Epithelial cell of prostate (primary cell): Measurements from ENCODE around the gene ARHGAP20.

DNA sequence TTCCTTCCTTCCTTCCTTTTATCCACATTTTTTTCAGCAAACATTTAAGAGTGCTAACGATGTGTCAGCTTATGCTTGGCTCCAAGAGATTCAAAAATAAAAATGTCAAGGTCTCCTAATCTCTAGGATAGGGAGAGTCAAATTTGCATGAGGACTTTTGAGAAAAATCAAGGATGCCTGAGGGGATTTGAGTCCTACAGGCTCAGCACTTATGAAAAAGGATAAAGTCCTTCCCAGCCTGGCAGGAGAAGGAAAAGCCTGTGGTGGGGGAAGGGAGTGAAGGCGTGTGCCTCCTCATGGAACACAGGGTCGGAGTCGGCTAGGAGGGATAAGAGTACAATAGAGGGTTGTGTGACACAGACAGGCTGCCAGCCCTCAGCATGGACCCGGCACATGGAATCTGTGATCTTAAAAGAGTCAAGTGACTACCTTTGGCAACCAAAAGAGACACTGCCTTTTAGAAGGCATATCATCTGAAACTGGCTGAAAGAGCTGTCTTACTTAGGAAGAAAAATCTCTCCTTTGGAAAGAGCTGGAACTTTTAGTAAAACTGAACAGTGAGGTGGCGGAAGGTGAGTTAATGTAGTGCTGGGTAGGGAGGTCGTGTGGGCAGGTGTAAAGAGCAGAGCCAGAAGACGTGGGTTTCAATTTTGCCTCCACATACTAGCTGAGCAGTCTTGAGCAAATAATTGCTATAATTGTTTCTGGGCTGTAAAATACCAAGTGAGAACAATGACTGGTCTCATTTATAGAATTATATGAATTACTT is 58.7 kb upstream of the RDX start:
- RRBS = no CpG with 5 or more reads among the region's 8 CpGs

- RRBS = no CpG with 5 or more reads among the region's 6 CpGs
These were observed 132.5 kb downstream of the ARHGAP20 start for GRCh38 chr11:110579539-110580340.

DNA sequence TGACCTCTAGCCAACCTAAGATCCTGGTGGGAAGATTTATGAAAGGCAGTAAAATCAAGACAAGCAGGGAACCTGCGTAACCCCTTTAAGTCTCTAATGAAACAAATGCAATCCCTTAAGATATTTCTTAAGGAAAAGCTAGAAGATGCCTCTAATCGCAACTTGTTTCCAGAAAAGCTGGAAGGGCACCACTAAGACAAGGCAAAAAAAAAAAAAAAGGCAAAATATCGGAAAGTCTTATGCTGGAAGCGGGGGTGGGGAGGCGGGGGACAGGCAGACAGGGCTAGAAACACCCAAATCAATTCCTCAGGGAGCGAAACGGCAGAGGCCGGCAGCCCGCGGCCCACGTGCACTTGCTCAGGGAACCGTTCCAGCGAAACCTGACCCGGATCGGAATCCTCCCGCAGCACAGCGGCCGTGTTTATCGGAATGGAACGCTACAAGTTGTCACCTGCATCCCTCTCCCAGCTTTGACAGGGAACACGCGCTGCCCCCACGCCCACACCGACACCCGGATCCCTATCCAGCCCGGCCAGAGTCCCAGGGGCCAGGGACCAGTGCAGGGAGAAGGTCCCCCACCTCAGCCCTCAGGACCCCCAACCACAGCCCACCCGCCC is 1.3 kb downstream of the ARHGAP20 start:
- RRBS = 3% methylated on average over 7 of the region's 27 CpGs

DNA sequence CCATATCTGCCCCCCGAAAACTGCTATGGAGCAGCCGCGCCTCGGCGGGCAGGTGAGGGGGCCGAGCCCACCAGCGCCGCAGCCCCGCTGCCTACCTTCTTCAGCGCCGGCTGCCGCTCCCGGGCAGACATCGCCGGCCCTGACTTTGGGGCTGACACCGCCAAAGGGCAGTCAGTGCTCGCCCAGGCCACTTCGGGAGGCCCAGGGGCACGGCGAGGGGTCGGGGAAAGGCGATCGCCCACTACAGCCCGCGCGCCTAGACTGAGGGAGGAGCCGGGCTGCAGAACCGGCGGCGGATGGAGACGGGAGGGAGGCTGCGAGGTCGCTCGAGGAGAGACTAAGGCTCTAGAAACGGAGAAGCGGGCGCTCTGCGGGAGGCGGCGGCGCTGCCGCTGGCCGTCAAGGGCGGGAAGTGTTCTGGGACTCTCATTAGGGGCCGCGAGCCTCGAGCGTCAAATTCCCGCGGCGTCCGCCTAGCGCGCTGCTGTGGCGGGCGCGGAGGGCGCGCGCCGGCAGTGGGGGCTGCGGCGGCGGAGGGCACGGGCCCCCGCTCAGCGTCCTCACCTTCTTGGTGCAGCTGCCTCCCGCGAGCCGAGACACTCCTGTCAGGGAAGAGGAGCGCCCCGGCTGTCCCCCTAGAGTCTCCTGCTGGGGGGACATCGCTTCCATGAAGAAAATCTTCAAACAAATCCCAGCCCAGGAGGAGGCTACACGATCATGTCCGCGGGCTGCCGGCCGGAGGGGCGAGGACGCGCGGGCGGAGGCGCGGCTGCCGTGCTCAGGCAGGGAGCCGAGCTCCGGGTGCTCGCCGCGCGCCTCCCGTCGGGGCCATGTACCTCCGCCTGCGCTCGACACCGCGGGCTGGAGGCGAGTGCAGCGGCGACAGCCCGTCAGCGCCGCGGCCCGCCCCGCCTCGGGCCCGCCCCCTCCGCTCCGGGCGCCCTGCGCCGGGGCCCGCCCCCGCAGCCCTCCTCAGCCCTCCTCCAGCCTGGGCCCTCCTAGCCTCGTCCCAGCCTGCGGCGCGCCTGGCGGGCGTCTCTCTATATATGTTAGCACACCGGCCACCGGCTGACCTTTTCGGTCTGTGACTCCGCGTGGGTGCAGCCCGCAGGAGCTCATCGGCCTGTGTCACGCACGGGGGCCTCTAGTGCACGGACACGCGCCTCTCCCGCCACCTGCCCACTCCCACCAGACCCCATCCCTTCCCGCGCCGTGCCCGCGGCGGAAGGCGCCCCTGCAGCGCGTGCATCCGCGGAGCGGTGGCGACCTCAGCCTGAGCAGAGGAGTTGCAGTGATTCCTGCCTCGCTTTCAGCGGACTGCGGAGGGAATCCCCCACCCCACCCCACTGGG is at the start of gene ARHGAP20:
TSS of gene ARHGAP20 (minus strand) at position 875 of the 1,351 bp plus-strand sequence.
- RRBS = under 1% methylated on average over 18 of the region's 152 CpGs

DNA sequence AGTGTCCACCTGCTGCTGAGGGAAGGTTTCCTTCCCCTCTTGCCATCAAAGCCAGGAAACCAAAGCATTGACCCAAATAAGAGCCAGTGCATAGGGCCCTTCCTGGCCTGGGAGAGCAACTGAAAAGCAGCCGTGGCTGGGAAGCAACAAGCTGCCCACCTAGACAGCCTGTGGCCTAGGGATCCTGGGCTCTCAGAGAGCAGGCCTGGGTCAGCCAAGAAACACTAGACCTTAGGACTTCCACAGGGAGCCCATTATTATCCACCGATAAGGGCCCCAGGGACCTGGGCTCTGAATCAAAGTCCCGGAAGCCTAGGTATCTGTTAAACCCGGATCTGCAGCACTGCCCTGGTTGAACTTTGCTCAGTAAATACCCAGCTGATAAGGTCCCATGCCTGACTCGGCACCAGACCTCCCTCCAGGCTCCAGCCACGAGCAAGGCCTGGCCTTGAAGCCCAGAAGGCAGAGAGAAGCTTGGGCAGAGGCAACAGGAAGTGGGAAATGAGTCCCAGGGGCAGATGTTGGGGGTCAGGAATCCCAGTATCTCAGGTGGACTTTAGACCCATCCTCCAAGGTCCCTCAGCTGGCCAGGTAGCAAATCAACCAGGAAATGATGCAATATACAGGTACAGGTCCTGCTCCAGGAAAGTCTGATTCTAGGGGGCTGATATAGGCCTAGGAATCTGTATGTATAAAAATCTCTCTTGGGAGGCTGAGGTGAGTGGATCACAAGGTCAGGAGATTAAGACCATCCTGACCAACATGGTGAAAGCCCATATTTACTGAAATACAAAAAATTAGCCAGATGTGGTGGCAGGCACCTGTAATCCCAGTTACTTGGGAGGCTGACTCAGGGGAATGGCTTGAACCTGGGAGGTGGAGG is 18.8 kb downstream of the POU2AF1 start:
- RRBS = no CpG with 5 or more reads among the region's 6 CpGs

GRCh38 chr11:111439028-111439500 is 60.0 kb upstream of the POU2AF1 start:
- RRBS = no CpG with 5 or more reads among the region's 7 CpGs

GRCh38 chr11:111559863-111560331 is 19.4 kb downstream of the LAYN start:
- RRBS = 80% methylated on average over 1 of the region's 10 CpGs

DNA sequence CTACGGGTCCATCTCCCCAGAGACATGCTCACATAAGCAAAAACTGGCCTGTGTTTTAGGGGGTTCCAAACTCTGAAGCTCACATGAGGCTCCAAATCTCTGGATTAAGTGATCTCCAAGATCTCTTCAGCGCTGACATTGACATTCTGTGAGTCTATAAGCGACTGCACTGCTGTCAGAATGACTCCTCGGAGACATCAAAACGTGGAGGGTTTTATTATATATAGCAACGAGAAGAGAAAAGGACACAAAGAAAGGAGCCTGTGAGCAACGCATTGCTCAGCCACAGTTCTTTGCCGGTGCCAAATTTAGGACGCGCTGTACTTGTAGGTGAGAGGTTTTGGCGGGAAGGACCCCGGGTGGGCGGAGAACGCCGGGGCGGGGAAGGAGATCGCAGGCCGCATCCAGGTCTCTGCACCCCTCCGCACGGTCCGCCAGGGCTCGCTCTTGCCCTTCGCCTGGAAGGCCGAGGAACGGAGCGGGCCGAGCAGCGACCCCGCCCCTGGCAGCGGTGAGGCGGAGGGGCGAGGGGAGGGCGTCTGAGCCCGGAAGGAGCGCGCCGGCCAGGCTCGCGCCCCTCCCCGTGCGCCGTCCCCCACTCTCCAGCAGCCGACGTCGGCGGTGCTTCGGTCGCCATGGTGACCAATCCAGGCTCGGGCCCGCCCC is 413 bp upstream of the SIK2 start:
- RRBS = 2% methylated on average over 5 of the region's 50 CpGs

- RRBS = no CpG with 5 or more reads among the region's 2 CpGs
These were observed 22.4 kb downstream of the SIK2 start for GRCh38 chr11:111624502-111625165.

GRCh38 chr11:111632776-111633734 is 30.8 kb downstream of the SIK2 start:
- RRBS = no CpG with 5 or more reads among the region's 4 CpGs

- RRBS = no CpG with 5 or more reads among the region's 15 CpGs
These were observed 43.5 kb downstream of the PPP2R1B start for GRCh38 chr11:111722457-111723334.

- RRBS = no CpG with 5 or more reads among the region's 31 CpGs
These were observed 35.0 kb downstream of the PPP2R1B start for GRCh38 chr11:111730726-111731984.

- RRBS = no CpG with 5 or more reads among the region's 8 CpGs
These were observed 30.1 kb downstream of the PPP2R1B start for GRCh38 chr11:111736094-111736422.

GRCh38 chr11:111745307-111745902 is 20.8 kb downstream of the PPP2R1B start:
- RRBS = no CpG with 5 or more reads among the region's 1 CpG

- RRBS = no CpG with 5 or more reads among the region's 5 CpGs
These were observed 11.8 kb upstream of the PPP2R1B start for GRCh38 chr11:111777697-111778753.

GRCh38 chr11:111795608-111796022 is 29.4 kb upstream of the PPP2R1B start:
- RRBS = no CpG with 5 or more reads among the region's 5 CpGs

GRCh38 chr11:111819015-111819767 is 52.2 kb downstream of the ALG9 start:
- RRBS = no CpG with 5 or more reads among the region's 1 CpG

- RRBS = no CpG with 5 or more reads among the region's 1 CpG
These were observed 35.4 kb downstream of the ALG9 start for GRCh38 chr11:111836111-111836350.

- RRBS = no CpG with 5 or more reads among the region's 6 CpGs
These were observed 2.3 kb downstream of the CRYAB start for GRCh38 chr11:111909006-111909870.

GRCh38 chr11:111933826-111934275 is 3.3 kb upstream of the DIXDC1 start:
- RRBS = no CpG with 5 or more reads among the region's 1 CpG